Foreskin fibroblast (primary cell): ENCODE measurements around a stretch of chr1.

DNA sequence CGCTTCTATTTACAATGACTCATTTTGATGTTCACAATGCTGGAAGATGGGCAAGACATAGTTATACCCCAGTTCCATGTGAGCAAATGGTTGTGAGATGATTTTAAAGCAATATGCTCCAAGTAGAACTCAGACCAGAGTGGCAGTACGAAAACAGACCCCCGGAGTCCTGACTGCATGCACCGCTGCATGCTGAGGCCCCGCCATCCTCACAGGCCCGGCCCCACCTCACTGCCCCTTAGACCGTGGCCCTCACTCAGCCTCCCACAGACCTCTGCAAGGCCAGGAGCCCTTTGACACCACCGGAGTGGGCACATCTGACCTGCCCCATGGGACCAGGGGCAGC lies 520 bp downstream of the LEFTY1 start:
- RRBS = 80% methylated on average over 5 of the region's 8 CpGs

- RRBS = no CpG with 5 or more reads among the region's 5 CpGs
Observed at GRCh38 chr1:225890340-225890753, 1.4 kb upstream of the LEFTY1 start.

- RRBS = no CpG with 5 or more reads among the region's 1 CpG
Observed at GRCh38 chr1:225890754-225891130, 1.8 kb upstream of the LEFTY1 start.

GRCh38 chr1:225919834-225920560 lies 4.1 kb downstream of the PYCR2 start:
- RRBS = no CpG with 5 or more reads among the region's 7 CpGs

- RRBS = no CpG with 5 or more reads among the region's 5 CpGs
Observed at GRCh38 chr1:225922273-225922559, 1.8 kb downstream of the PYCR2 start.

- RRBS = no CpG with 5 or more reads among the region's 7 CpGs
Observed at GRCh38 chr1:226034354-226035005, 28.0 kb upstream of the H3-3A start.

DNA sequence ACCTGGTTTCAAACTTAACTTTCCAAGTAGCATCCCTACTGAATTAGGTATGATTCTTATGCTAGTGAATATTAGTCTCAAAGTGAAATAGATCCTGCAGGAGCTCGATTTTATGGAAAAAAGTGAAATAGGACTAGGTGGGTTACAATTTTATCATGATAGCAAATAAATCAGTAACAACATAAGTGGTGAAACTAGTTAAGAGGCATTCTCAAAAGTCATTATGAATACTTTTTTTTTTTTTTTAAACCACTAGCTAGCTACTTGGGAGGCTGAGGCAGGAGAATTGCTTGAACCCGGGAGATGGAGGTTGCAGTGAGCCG lies 13.4 kb downstream of the H3-3A start:
- RRBS = no CpG with 5 or more reads among the region's 3 CpGs

- RRBS = no CpG with 5 or more reads among the region's 20 CpGs
Observed at GRCh38 chr1:226547510-226548171, 923 bp upstream of the STUM start.

DNA sequence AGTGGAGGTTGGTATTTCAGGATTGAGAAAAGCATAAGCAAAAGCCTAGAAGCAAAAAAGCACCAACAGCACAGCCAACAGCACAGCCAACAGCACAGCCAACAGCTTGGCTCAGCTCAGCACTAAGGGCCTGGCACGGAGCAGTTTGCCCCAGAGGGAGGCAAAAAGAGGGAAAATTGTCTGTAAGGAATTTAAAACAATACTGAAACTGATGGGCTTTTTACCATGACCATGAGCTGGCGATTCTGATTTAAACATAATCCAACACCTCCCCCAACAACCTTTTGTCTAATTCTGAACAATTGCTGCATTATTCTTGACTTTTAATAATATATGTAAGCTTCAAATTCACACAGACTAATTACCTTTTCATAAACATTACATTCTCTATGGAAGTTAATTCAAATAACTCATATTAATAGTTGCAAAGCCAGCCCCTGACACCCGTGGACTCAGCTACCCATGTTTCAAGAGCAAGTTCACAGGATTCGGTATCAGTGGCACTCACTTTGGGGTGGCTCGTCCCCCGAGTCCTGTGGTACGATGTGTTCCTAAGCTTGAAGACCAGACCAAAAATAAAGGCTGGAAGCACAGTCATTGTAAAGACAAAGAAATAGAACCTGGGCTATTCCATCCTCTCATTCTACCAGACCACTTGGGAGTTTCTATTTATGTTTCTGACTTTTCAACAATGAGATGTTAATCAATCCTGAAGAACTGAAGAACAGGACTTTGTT lies 71.0 kb downstream of the ITPKB start:
- RRBS = no CpG with 5 or more reads among the region's 7 CpGs

GRCh38 chr1:226676907-226677694 lies 62.0 kb downstream of the ITPKB start:
- RRBS = no CpG with 5 or more reads among the region's 7 CpGs

- RRBS = no CpG with 5 or more reads among the region's 7 CpGs
Observed at GRCh38 chr1:226688260-226688848, 50.7 kb downstream of the ITPKB start.

- RRBS = no CpG with 5 or more reads among the region's 12 CpGs
Observed at GRCh38 chr1:226692349-226693773, 46.2 kb downstream of the ITPKB start.

DNA sequence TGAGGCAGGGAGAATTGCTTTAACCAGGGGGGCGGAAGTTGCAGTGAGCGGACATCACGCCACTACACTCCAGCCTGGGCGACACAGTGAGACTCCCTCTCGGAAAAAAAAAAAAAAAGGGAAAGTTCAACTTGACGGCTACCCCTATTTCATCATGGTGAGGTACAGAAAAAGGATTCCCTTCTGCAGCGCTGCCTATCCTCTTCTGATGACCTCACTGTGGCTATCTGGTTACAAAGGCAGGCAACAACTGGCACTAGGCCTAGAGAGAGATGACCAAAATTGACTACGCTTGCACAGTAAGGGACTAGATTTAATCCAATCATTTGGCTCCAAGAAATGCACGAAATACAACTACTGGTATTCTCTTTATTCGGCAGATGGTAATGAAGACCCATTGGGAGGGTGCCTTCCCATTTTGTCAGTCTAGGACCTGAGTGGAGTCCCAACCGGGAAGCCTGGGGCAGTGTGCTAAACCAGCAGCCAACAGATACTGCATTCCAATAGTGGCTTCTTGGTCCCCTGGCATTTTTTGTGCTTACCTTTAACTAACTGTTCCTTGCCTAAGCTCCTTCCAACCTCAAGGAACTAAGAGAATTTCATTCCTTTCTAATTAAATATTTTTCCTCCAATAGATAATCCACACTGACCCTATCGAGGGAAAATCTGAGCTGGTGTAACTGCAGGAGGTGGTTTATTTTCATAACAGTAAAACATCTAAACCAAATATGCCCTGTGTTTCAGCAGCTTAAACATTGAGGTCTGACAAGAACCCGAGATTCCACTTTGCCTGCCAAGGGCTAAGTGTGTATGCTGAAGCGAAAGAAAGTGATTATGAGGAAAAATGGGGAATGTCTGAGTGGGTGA lies 36.6 kb downstream of the ITPKB start:
- RRBS = no CpG with 5 or more reads among the region's 14 CpGs

- RRBS = no CpG with 5 or more reads among the region's 4 CpGs
Observed at GRCh38 chr1:226730470-226731344, 8.4 kb downstream of the ITPKB start.

DNA sequence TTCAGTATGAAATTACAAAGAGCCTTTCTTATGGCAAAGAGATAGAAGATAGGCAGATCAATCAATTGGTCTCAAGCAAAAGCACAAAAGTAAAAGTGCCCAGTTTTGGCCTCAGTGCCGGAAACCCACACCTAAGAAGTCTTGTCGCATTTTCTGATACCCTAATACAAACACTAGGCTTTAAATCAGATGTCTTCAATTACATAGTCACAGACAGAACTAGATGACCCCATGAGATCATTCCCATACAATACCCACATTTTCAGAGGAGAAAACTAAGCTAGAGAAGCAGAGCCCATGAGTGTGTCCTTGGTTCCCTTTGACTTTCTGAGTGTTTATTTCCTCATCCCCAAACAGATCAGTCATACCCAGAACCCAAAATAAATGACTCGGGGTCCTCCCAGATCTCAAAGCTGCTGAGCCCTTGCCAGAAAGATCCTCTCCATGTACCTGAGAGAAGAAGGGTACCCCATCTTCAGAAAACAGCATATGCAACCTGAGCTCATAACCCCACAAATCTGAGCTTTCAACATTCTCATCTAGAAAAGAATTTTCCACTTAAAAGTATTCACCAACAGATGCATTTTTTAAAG lies 7.6 kb downstream of the ITPKB start:
- RRBS = no CpG with 5 or more reads among the region's 3 CpGs

GRCh38 chr1:226737089-226738098 lies 1.7 kb downstream of the ITPKB start:
- RRBS = 3% methylated on average over 35 of the region's 97 CpGs

DNA sequence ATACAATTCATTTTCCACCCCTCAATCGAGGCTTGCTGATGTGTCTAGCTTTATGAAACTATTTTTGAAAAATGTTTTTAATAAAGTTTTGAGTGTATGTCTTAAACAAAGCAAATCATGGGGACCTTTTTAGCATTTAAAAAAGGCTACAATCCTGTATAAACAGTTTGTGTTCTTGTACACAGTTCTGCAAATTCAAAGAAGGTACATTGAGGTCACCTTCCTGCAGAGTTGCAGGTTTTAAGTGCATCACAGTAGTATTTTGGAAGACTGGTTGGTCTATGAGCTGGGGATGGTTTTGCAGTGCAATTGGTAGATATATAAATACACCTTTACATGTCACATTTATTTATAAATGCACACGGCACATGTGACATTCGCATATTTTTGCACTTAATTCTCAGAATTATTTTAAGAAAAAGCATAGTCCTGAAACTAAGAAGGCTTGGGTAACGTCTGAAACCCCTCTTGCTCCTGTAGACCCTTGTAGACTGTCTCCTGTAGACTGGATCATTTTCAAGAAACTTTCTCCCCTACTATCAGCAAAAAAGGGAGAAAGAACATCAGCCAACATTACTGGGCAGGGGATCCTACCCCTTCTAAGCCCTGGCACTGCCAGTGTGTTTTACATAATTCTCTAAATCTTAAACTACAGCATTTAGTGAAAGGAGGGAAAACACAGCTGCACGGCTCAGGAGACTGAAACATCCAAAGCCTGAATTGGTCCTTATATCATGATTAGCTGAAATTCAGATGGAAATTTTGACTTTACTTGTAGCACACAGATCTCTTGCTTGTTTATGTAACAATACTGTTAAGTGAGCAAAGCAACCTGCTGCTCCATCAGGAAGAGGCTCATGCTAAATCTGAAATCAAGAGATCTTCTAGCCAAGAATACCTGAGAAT lies 771 bp upstream of the ITPKB start:
- RRBS = no CpG with 5 or more reads among the region's 5 CpGs

DNA sequence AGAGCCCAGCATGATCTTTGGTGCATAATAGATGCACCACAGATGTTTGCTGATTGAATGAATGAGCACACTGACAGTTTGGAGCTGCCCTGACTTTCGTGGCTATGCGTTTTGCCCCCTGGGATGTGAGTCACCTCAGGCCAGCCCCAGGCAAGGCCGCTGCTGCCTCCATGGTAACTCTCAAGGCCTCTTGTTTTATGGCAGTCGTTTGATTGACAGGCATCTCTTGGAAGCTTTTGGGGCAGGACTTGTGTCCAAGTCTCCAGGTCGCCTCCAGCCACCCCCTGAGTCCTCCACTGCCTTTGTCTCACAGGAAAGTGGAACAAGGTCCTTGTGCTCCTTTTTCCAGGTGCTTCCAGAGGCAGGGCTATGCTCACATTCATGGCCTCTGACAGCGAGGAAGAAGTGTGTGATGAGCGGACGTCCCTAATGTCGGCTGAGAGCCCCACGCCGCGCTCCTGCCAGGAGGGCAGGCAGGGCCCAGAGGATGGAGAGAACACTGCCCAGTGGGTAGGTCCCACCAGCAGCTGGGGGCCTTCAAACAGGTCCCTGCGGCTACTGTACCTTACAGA lies 11.2 kb downstream of the PSEN2 start:
- RRBS = no CpG with 5 or more reads among the region's 13 CpGs

- RRBS = no CpG with 5 or more reads among the region's 17 CpGs
Observed at GRCh38 chr1:226895418-226895996, 25.1 kb downstream of the PSEN2 start.

- RRBS = no CpG with 5 or more reads among the region's 3 CpGs
Observed at GRCh38 chr1:226954610-226954992, 14.5 kb downstream of the COQ8A start.